ENCODE measurements around the genes CD207 and NAGK.

DNA sequence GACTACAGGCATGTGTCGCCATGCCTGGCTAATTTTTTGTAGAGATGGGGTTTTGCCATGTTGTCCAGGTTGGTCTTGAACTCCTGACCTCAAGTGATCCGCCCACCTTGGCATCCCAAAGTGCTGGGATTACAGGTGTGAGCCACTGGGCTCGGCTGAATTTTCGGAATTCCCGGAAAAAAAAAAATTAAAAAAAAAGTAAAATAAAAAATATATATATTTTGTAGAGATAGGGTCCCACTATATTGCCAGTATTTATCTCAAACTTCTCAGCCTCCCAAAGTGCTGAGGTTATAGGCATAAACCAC, 24.9 kb downstream of the TIA1 start:
- RRBS: no CpG with 5 or more reads among the region's 5 CpGs

DNA sequence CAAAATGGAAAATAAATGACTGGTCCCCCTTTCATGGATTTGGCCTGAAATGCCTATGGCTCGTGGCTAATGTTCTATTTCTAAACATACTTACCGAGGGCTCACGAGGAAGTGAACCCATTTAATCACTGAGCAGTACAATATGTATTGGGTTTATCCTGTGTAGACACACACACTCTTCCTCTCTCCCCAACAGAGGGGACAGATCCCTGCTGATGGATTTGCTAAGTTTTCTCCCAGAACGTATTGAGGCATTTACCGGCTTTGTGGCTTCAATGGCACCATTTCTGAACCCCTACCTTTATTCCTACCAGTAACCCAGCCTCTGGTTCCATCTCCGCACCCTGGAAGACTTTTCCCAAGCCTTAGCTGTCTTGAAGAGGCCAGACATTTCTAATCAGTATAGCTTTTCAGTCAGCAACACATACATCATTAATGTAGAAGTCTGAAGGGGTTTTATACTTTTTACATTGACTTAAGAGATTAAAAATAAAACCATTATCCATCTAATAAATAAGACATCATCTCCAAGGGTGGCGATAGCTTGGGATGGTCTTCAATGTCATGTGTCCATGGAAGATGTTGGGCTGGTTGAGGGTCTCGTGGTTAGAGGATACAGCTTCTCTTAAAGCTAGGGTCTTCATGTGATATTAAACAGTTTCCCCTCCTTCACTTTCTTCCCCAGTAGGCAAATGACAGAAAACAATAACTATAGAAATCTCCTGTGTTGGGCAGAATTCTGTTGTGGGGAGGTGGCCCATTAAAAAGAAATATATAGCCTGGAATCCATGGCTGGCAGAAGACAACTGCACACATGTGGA, 103.7 kb downstream of the TGFA start:
- RRBS: no CpG with 5 or more reads among the region's 8 CpGs

DNA sequence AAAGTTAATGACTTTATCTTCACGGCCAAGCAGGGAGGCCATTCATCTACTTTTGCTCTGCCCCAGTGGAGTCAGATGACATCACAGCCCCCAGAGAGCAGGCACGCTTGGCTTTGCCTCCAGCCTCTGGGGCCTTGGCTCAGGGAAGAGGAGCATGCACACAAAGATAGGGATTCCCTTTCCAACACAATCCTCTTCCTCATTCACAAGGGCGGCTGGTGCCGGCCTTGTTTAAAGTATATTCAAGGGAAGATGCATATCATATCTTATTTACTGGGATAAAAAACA, 21.3 kb downstream of the TGFA start:
- RRBS: no CpG with 5 or more reads among the region's 4 CpGs

GRCh38 chr2:70552501-70553319, 916 bp downstream of the TGFA start:
- RRBS: no CpG with 5 or more reads among the region's 42 CpGs

DNA sequence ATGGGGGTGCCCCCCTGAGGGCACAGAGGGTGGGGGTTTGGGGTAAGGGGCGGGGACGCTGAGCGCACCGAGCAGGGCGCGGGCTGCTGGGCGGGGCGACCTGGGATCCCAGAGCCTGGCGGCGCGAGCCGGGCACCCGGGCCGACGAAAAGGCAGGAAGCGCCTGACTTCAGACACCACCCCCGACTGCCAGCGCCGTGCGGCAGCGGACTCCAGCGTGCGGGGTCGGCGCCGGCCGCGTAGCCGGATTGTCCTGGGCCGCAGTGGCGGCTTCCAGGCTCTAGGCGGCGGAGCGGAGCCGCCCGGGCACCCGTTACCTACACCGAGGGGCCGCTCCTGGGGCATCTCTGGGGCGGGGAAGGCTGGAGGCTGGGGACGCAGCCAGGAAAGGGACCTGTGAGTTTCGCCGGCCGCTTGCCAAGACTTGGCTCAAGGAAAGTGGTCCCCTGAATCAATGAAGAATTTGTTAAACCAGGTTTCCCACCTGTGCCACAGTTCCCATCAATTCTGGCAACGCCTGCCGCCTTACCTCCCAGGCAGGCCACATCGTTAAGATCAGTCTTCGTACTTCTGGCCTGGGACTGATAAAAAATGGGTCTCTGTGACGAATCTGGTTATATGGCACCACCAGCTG, 524 bp upstream of the TGFA start:
- RRBS: 1% methylated on average over 25 of the region's 49 CpGs

DNA sequence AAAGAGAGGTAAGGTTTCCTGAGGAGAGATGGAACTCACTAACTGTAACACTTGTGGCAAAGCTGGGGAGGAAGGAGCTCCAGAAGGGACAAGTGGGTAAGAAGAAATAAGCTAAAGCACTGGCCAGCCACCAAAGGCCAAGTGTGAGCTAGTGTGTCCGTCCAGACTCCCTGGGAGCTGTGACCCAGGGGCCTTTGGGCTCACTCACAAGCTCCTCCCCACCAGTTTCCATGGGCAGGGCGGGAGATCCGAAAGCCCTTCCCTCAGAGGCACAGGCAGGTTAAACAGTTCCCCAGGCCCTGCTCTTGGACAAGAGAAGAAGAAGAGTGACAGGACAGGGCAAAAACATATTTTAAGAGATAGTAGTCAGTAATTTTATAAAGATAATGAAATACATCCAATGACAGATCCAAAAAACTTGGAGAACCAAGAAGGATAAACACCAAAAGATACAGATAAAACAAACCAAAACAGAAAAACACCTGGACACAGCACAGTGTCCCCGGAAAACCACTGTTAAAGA, 73.1 kb upstream of the TGFA start:
- RRBS: no CpG with 5 or more reads among the region's 4 CpGs

- RRBS: no CpG with 5 or more reads among the region's 5 CpGs
These were observed at the start of gene CD207 for GRCh38 chr2:70835584-70835990. Gene CD207 (minus strand): TSS chr2:70835816.

- RRBS: no CpG with 5 or more reads among the region's 28 CpGs
These were observed 6.3 kb downstream of the ANKRD53 start for GRCh38 chr2:70984658-70985185.

- RRBS: 2% methylated on average over 3 of the region's 57 CpGs
These were observed at the start of gene NAGK for GRCh38 chr2:71068066-71068747. Gene NAGK (plus strand): TSS chr2:71068648.

- RRBS: no CpG with 5 or more reads among the region's 33 CpGs
These were observed 655 bp downstream of the PAIP2B start for GRCh38 chr2:71226131-71226764.

- RRBS: no CpG with 5 or more reads among the region's 36 CpGs
These were observed 49.5 kb upstream of the DYSF start for GRCh38 chr2:71416739-71417695.

GRCh38 chr2:71742825-71743192, 276.3 kb downstream of the DYSF start:
- RRBS: no CpG with 5 or more reads among the region's 10 CpGs

DNA sequence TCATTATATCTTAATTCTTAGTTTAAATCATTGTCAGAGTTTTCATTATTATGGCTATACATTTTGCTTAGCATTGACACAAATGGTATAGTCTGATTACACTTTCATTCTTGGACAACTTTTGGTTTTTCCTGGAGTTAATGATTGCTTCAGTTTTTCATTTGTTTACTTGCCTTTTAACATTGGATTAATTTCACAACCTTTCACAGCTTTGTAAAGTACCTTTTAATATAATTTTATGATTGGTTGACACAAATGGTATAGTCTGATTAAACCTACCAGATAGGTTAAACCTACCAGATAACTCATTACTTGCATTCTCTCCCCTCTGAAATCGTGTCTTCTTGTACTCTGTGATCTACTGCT, 285.2 kb downstream of the DYSF start:
- RRBS: no CpG with 5 or more reads among the region's 1 CpG

GRCh38 chr2:71898672-71899656, 248.7 kb downstream of the CYP26B1 start:
- RRBS: no CpG with 5 or more reads among the region's 32 CpGs

- RRBS: no CpG with 5 or more reads among the region's 12 CpGs
These were observed 113.9 kb downstream of the CYP26B1 start for GRCh38 chr2:72033614-72034382.

DNA sequence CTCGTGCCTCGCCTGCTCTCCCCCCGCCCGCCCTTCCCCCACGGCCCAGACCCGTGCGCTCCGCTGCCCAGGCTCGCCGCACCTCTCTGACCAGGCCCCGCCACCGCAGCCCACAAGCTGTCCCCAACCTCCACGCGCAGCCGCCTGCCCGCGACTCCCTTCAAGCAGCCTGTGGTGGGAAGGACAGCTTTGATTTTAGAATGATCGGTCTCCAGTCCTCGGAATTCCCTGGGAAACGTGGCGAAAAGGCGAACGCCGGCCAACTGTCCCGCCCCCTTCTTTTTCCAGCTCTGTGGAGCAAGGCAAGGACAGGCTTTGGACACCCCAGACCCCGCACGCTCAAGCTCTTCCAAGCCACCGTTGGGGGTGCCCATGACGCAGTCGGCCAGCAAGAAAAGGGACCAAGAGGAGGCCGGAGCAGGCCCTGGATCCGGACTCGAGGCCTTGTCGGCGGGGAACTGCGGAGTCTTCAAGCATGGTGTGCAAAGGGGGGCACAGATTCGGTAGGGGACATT, 4.2 kb downstream of the CYP26B1 start:
- RRBS: 20% methylated on average over 6 of the region's 37 CpGs

- RRBS: no CpG with 5 or more reads among the region's 9 CpGs
These were observed 68.5 kb downstream of the EMX1 start for GRCh38 chr2:72985761-72986267.

- RRBS: no CpG with 5 or more reads among the region's 11 CpGs
These were observed 1.6 kb downstream of the SFXN5 start for GRCh38 chr2:73069827-73070374.

- RRBS: no CpG with 5 or more reads among the region's 13 CpGs
These were observed 219 bp downstream of the SFXN5 start for GRCh38 chr2:73071408-73071578.

GRCh38 chr2:73110637-73111334, 2.0 kb downstream of the RAB11FIP5 start:
- RRBS: no CpG with 5 or more reads among the region's 3 CpGs